Daoy (cell line): ENCODE data around the gene DNAH11.

- RAMPAGE, long total RNA = no peak
Observed at GRCh38 chr7:18428402-18428777, 67.2 kb upstream of the HDAC9 start.

- RAMPAGE, long total RNA = no peak
Observed at GRCh38 chr7:18880776-18880975, 236.8 kb downstream of the TWIST1 start.

DNA sequence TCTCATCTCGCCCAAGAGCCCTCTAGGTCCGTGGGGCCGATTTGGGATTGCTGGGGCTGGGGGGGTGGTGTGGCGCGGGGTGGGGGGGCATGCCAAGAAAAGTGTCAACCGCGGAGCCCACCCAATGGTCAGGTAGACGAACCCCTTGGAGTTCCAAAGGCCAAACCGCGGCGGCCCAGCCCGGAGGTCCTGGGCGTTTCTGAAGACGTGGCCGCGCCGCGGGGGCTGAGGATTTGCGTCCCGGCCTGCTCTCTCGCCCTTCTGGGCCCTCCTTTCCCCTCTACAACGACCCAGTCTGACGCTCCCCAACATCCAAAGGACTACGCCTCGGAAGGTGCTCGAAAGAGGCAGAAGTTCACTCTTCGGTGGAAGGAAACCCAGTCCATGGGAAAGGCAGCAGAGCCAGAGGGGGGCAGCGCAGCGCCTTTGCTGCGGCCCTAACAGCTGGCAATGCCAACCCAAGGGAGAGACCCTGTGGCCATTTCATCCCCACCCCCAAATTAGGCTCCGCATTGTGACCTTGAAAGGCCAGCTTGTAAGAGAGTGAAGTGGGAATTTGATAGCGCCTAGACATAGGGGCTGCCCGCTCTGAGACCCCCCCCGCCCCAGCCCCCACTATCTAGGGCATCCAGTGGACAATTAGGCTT is 766 bp upstream of the TWIST1 start:
- RAMPAGE, long total RNA = no peak

GRCh38 chr7:19215419-19215952 is 70.3 kb upstream of the FERD3L start:
- RAMPAGE, long total RNA = no peak

- RAMPAGE, long total RNA = no peak
Observed at GRCh38 chr7:20114184-20115042, 102.8 kb downstream of the MACC1 start.

DNA sequence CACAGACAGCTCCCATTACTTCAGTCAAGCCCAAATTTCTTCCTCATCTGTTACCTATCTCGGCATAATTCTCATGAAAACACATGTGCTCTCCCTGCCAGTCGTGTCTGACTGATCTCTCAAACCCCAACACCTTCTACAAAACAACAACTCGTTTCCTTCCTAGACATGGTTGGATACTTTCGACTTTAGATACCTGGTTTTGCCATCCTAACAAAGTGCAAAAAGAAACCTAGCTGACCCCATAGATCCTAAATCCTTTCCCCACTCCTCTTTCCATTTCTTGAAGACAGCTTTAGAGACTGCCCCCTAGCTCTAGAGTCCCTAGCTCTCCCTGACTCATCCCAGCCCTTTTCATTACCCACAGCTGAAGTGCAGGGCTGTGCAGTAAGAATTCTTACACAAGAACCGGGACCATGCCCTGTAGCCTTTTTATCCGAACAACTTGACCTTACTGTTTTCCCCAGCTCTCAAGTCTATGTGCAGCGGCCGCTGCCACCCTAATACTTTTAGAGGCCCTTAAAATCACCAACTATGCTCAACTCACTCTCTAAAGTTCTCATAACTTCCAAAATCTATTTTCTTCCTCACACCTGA is 93.1 kb downstream of the MACC1 start:
- RAMPAGE, long total RNA = no peak

DNA sequence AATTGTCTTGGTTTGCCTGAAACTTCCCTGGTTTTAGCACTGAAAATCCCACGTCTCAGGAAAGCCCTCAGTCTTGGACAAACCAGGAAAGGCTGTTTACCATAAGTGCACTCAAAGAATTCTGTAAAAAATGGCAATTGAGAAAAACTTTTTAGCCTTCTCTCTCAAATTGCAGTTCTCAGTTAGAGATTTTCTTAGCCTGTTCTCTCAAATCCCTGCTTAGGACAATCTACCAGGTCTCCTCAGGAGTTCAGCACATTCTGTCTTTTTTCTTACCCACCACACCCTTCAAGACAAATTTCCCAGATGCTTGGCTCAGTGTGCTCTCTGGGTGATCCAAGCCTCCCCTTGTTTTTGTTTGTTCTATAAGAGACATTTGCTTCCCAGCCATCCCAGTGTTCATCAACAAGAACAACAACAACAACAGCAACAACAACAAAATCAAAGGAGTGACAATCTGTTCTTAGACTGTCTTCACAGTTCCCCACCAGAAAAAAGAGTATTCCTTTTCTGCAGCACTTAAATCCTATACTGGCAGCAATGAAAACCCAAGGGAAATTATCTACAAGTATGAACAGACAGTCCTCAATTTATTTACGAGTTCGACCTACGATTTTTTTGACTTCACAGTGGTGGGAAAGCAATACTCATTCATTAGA is 87.2 kb downstream of the MACC1 start:
- RAMPAGE, long total RNA = no peak

GRCh38 chr7:20199210-20199779 is 17.9 kb downstream of the MACC1 start:
- RAMPAGE, long total RNA = no peak

DNA sequence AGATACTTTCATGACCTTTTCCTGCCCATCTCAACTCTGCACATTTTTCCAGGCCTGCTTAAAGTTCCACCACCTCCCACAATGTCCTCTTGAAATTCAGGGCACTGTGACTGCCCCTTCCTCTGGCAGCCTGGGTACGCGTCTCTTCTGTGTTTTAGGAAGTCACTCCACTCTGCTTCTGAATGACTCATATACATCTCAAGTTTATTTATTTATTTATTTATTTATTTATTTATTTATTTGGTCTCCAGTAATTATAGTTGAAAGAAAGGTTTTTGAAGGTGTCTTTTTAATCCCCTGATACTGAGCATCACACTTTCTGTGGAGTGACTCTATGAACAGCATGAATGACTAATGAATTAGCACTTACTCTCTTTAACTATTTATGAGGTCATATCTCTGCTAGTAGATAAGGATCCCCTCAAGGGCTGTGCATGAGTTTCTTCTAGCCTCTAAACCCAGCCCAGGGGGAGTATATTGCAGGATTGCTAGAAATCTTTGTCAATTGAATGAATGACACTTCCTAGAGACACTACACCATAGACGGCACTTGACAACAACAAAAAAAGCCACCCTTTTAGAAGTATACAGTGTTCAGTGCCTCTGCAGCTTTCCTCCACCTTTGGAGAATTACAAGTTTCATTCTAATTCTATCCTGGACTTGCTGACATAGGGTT is 2.2 kb downstream of the MACC1 start:
- RAMPAGE, long total RNA = no peak

- RAMPAGE, long total RNA = no peak
Observed at GRCh38 chr7:20330083-20330819, 449 bp upstream of the ITGB8 start.

DNA sequence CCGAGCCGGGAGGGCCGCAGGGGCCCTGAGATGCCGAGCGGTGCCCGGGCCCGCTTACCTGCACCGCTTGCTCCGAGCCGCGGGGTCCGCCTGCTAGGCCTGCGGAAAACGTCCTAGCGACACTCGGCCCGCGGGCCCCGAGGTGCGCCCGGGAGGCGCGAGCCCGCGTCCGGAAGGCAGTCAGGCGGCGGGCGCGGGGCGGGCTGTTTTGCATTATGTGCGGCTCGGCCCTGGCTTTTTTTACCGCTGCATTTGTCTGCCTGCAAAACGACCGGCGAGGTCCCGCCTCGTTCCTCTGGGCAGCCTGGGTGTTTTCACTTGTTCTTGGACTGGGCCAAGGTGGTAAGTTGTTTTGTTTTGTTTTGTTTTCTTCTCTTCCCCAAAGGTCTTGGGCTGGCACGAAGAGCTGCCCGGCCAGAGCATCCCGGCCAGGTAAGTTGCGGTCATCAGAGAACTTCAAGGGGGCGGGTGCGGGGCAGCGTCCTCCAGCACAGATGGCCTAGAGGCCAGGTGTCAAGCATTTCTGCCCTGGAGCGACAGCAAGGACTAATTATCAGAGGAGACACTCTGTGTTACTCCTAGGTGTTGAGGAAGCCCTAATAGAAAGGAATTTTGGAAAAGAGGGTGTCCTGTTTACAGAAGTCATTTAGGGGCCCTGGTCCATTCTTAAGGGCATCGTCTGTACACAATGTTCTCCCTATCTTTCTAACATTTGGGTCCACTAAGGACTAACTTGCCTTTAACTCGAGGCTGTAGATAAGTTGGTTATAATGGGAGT is 1.1 kb downstream of the ITGB8 start:
- RAMPAGE, long total RNA = no peak

DNA sequence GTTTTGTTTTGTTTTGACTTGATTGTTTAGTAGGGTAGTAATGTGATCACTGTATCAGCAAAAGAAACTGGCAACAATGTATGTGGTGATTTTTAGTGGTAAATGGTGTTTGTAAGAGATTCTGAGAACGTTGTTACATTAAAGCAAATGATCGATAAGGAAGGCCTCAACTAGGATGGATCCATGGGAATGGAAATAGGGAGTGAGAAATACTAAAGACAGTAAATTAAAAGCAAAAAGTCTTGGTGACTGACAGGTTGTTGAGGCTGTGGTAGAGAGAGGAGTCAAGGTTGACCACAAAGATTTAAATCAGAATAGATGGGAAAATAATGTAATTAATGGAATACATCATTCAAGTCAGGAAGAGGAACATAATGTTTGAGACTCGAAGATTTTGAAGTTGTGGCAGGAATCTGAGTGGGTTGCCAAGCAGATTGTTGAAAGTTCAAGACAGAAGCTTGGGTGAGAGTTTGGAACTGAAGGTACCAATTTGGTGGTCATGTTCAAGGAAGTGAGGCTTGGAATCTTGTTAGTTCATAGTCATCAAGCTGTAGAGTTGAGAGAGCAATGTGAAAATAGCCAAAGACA is 16.7 kb downstream of the ITGB8 start:
- RAMPAGE, long total RNA = no peak

DNA sequence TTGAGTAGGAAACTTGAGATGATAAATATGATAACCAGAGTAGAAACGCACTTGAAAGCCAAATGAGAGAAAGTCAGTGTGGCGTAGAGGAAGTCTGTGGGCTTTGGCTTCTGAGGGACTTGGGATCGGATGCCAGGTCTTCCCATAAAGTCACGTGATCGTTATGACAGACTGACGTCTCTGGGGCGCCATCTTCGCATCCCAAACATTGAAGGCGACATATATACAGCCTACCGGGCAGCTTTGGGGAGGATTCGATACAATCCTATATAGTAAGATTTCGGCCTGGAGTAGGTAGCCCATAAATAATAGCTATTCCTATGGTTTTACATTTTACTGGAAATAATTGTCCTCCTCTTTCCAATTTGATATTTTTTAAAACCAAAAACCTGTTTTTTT is 16.4 kb upstream of the ABCB5 start:
- RAMPAGE, long total RNA = no peak

GRCh38 chr7:20783505-20784332 is 3.0 kb downstream of the SP8 start:
- RAMPAGE, long total RNA = no peak

DNA sequence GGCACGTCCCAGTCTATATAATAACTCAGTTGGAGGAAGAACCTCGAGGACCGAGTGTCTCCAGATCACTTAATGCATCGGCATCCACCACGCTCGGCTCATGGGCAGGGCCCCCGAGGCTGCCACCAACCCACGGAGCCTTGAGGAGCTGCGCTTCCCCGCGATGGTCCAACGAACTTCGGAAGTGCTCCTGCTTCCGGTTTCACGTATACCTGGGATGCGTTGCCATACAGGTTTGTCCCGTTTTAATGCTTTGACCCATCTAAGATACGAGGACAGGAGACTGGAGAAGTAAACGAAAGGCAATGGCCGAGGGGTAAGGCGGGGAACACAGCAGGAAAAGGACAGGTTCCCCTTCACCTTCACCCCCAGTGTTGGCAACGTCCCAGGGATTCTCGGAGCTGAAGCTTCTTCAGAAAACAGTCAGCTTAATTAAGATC is 10.5 kb upstream of the SP8 start:
- RAMPAGE, long total RNA = no peak

GRCh38 chr7:21542674-21543645 is at the start of gene DNAH11:
Gene DNAH11, plus strand, starts transcription at chr7:21543039.
- RAMPAGE, long total RNA = no peak

GRCh38 chr7:22096676-22097225 is 151.1 kb upstream of the CDCA7L start:
- RAMPAGE, long total RNA = no peak

DNA sequence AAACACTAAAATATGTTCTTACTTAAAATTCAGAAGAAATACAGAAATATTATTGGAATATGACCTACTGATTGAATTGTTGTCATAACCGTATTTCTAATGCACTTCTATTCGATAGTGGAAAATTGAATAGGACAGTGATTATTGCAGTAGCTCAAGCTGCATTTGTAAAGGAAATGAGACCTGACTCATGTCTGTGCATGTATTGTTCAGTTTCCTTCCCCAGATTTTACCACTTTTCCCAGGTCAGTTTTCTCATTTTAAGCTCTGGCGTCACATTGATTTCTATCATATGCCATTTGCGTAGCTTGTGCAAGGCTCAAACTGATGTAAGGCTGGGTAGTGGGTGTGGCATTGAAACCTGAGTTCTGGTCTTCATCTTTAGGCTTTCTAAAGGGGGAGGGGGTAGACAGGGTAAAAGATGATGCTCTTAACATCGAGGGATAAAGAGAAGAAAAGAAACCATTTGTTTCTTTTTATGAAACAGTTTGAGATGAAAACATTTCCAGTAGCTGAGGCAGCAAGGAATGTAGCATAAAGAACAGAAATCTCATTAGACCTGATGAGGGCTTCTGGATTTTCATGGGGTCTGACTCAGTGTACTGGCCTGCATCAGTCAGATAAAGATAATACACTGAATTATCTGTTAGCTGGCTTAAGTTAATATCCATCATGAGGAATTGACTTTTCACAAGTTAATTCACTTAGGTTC is 182.2 kb upstream of the CDCA7L start:
- RAMPAGE, long total RNA = no peak

- RAMPAGE, long total RNA = no peak
Observed at GRCh38 chr7:22146908-22147661, 201.4 kb upstream of the CDCA7L start.

DNA sequence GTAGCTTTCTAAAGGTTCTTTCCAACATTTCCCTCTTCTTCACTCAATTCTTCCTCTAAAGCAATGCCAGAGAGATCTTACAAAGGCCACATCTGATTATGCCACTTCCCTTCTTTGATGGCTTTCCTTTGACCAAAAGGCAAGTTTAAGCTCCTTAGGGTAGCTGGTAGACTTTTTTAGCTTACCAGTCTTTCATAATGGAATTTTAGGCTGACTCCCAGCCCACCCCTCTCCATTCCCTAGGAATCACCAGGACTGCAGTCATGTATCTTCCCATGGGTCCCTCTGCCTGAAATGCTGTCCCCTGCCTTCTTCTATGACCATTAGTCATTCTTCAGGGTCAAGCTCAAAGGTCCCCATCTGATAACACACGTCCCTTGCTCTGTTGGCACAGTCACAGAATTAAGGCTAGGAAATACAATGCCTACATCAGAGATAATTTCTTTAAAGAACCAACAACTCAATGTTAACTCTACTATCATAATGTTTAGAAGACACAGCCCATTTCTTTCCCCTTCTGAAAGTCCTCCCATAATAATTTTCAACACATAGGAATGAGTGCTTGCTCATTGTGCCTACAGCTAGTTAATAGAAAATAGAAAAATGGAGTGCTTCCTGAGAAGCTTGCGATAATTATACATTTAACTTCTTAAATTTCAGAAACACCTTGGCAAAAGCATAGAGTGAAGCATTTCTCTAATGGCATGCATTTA is 140.6 kb downstream of the RAPGEF5 start:
- RAMPAGE, long total RNA = no peak